ENCODE measurements around a stretch of chr20.

GRCh38 chr20:52103346-52104512 lies 87.8 kb downstream of the ZFP64 start:
- RAMPAGE, long total RNA = no peak
- RRBS, 2 experiments = no CpG with 5 or more reads among the region's 52 CpGs
CAGE:
- cytosol, long polyA minus RNA = no peak
- cytosol, long polyA plus RNA = no peak
- long polyA plus RNA = no peak
- nucleolus, long total RNA = no peak
- nucleus, long polyA plus RNA = no peak
- nucleus, long total RNA = no peak

DNA sequence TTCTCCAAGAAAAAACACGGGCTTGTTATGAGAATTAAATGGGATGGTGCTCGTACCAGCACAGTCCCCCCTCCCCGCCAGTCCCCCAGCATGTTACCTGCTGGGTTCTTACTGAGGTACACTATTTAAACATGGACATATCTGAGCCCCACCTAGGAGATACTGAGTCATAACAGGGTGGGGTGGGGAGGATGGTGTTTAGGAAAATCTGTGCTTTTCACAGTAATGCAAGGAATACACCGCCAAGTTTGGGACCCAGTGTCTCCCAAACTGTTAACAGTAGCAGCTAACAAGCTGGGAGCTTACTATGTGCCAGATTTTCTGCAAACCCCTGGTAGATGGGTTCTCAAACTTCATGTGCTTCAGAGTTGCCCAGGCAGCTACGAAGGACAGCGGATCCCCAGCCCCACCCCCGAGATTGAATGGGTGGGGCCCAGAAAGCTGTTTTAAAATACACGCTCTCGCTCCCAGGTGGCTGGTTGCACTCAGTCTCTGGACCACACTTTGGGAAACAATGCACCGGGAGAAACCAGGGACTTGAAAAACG lies 1.0 kb downstream of the ZFP64 start:
- RAMPAGE, long total RNA = no peak
- RRBS, 2 experiments = no CpG with 5 or more reads among the region's 11 CpGs
CAGE:
- cytosol, long polyA minus RNA = no peak
- cytosol, long polyA plus RNA = no peak
- long polyA plus RNA = no peak
- nucleolus, long total RNA = no peak
- nucleus, long polyA plus RNA = no peak
- nucleus, long total RNA = no peak

GRCh38 chr20:53000926-53001213 lies 28.7 kb downstream of the TSHZ2 start:
- RAMPAGE, long total RNA = no peak
- RRBS, 2 experiments = no CpG with 5 or more reads among the region's 4 CpGs
CAGE:
- cytosol, long polyA minus RNA = no peak
- cytosol, long polyA plus RNA = no peak
- long polyA plus RNA = no peak
- nucleolus, long total RNA = no peak
- nucleus, long polyA plus RNA = no peak
- nucleus, long total RNA = no peak

DNA sequence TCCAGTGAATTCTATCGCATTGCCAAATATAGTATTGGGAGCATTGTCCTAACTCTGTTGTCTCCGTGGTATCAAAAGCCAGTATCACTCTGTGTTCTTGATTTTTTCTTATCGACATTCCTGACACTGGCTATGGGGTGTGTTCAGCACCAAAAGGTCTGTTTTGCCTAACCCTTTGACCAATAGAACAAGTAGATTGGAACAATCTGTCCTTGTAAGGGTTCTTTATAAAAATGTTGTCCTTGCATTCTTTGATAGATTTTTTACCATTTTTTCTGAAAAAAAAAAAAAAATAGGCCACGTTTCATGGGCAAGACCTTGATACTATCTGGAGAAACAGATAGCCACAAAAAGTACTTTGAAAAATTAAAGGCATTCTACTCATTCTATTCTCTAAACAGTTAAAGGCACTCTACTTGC lies 161.5 kb downstream of the TSHZ2 start:
- RAMPAGE, long total RNA = no peak
- RRBS, 2 experiments = no CpG with 5 or more reads among the region's 4 CpGs
CAGE:
- cytosol, long polyA minus RNA = no peak
- cytosol, long polyA plus RNA = no peak
- long polyA plus RNA = no peak
- nucleolus, long total RNA = no peak
- nucleus, long polyA plus RNA = no peak
- nucleus, long total RNA = no peak

- RAMPAGE, long total RNA = no peak
- RRBS, 2 experiments = no CpG with 5 or more reads among the region's 3 CpGs
CAGE:
- cytosol, long polyA minus RNA = no peak
- cytosol, long polyA plus RNA = no peak
- long polyA plus RNA = no peak
- nucleolus, long total RNA = no peak
- nucleus, long polyA plus RNA = no peak
- nucleus, long total RNA = no peak
Measured at GRCh38 chr20:53163397-53164007, 191.3 kb downstream of the TSHZ2 start.

GRCh38 chr20:53383660-53384443 lies 209.8 kb downstream of the ZNF217 start:
- RAMPAGE, long total RNA = no peak
- RRBS, 2 experiments = 100% methylated on average over 1 of the region's 15 CpGs; no CpG with 5 or more reads in 1 of the 2 experiments
CAGE:
- cytosol, long polyA minus RNA = no peak
- cytosol, long polyA plus RNA = no peak
- long polyA plus RNA = no peak
- nucleolus, long total RNA = no peak
- nucleus, long polyA plus RNA = no peak
- nucleus, long total RNA = no peak

DNA sequence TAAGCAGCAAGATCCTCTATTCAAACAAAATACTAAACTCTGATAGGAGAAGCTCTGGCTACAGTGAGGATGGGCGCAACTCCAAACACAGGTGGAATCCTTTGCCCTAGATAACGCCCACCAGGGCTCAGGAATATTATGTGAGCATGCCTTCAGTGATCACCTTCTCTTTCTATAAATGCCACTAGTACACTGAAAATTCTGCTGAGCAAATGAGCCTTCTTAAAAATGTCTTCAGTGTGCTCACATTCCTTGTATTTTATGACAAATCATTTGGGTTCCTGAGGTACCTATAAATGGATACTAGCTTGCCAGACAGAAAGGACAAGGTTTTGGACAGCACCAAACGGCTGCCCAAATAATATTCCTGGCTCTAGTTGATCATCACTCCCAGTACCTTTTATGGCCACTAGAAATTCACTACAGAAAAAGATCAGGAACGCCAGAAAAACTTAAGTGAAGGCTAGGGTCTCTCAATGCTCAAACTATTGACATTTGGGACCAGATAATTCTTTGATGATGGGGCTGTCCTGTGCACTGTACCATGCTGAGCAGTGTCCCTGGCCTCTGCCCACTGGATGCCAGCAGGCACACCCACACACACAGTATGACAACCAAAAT lies 13.1 kb downstream of the ZNF217 start:
- RAMPAGE, long total RNA = no peak
- RRBS, 2 experiments = no CpG with 5 or more reads among the region's 4 CpGs
CAGE:
- cytosol, long polyA minus RNA = no peak
- cytosol, long polyA plus RNA = no peak
- long polyA plus RNA = no peak
- nucleolus, long total RNA = no peak
- nucleus, long polyA plus RNA = no peak
- nucleus, long total RNA = no peak

GRCh38 chr20:53590899-53591150 lies 2.8 kb downstream of the ZNF217 start:
- RAMPAGE, long total RNA = no peak
CAGE:
- cytosol, long polyA minus RNA = no peak
- cytosol, long polyA plus RNA = no peak
- long polyA plus RNA = no peak
- nucleolus, long total RNA = no peak
- nucleus, long polyA plus RNA = no peak
- nucleus, long total RNA = no peak

DNA sequence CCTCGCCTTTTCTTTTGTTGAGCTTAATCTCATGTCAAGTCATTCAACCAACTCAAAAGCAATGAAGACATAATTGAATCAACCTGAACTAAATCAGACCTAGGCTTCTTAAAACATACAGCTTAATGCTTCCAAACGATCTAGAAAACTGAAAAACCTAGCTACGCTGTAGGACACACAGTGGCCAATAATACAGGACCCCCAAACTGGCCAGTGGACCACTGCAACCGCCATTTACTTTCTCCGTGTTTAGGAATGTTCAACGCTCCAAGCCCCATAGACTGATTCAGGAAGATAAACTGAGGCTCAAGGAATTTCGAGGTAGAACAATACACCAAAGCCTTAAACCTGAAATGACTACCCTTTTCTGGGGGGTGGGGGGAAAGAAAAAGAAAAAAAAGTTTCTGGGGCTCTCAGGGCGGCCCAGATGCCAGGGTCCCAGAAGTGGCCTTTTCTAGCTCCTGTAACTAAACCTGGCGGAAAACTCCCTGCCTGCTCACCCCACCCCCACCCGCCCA lies 1.6 kb downstream of the ZNF217 start:
- RAMPAGE, long total RNA = no peak
- RRBS, 2 experiments = no CpG with 5 or more reads among the region's 10 CpGs
CAGE:
- cytosol, long polyA minus RNA = no peak
- cytosol, long polyA plus RNA = no peak
- long polyA plus RNA = no peak
- nucleolus, long total RNA = no peak
- nucleus, long polyA plus RNA = no peak
- nucleus, long total RNA = no peak

DNA sequence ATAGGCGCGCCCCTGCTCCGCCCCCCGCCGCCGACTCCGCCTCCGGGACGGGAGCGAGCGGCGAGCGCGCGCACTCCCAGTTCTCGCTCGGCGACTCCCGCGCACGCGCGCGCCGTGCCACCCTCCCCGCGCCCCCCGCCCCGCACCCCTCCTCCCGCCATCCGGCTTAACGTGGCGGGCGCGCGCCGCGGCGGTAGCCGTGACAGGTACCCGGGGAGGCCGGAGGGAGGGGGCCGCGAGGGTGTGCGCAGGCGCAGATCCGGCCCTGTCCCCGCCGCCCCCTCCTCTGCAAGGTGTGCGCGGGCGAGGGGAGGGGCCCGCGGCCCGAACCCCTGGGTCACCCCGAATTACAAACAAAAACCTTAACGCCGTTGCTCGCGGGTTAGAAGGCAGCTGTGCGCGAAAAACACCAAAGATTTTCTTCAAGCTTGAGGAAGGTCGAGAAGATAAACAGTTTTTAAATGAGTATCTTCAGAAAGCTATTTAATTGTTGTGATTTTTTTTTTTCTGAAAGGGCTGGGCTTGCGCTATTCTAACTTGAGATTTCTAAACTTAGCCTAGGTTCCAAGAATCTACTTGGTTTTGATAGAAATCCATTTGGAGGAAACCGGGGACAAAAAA lies 891 bp upstream of the ZNF217 start:
- RAMPAGE, long total RNA = no peak
- RRBS, 2 experiments = under 1 to 1% methylated on average over 5 of the region's 65 CpGs
CAGE:
- cytosol, long polyA minus RNA = no peak
- cytosol, long polyA plus RNA = no peak
- long polyA plus RNA = no peak
- nucleolus, long total RNA = no peak
- nucleus, long polyA plus RNA = no peak
- nucleus, long total RNA = no peak

DNA sequence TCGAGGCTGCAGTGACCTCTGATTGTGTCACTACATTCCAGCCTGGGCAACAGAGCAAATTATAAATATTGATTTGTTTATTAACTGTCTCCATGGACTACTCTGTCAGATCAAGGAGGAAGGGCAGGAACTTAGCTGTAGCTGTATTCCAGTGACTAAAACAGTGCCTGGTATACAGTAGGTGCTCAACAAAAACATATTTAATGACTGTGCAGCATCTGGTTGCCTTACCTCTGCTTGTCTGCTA lies 117.7 kb upstream of the ZNF217 start:
- RAMPAGE, long total RNA = no peak
- RRBS, 2 experiments = no CpG with 5 or more reads among the region's 1 CpG
CAGE:
- cytosol, long polyA minus RNA = no peak
- cytosol, long polyA plus RNA = no peak
- long polyA plus RNA = no peak
- nucleolus, long total RNA = no peak
- nucleus, long polyA plus RNA = no peak
- nucleus, long total RNA = no peak

GRCh38 chr20:53739866-53740875 lies 146.5 kb upstream of the ZNF217 start:
- RAMPAGE, long total RNA = no peak
- RRBS, 2 experiments = no CpG with 5 or more reads among the region's 15 CpGs
CAGE:
- cytosol, long polyA minus RNA = no peak
- cytosol, long polyA plus RNA = no peak
- long polyA plus RNA = no peak
- nucleolus, long total RNA = start-site peak on the plus strand at chr20:53740555-53740608, 13 reads
- nucleus, long polyA plus RNA = no peak
- nucleus, long total RNA = no peak

- RAMPAGE, long total RNA = no peak
- RRBS, 2 experiments = no CpG with 5 or more reads among the region's 4 CpGs
CAGE:
- cytosol, long polyA minus RNA = no peak
- cytosol, long polyA plus RNA = no peak
- long polyA plus RNA = no peak
- nucleolus, long total RNA = no peak
- nucleus, long polyA plus RNA = no peak
- nucleus, long total RNA = no peak
Measured at GRCh38 chr20:53786130-53786574, 192.5 kb upstream of the ZNF217 start.

- RAMPAGE, long total RNA = no peak
- RRBS, 2 experiments = no CpG with 5 or more reads among the region's 10 CpGs
CAGE:
- cytosol, long polyA minus RNA = no peak
- cytosol, long polyA plus RNA = no peak
- long polyA plus RNA = no peak
- nucleolus, long total RNA = no peak
- nucleus, long polyA plus RNA = no peak
- nucleus, long total RNA = no peak
Measured at GRCh38 chr20:53801503-53801914, 207.9 kb upstream of the ZNF217 start.

DNA sequence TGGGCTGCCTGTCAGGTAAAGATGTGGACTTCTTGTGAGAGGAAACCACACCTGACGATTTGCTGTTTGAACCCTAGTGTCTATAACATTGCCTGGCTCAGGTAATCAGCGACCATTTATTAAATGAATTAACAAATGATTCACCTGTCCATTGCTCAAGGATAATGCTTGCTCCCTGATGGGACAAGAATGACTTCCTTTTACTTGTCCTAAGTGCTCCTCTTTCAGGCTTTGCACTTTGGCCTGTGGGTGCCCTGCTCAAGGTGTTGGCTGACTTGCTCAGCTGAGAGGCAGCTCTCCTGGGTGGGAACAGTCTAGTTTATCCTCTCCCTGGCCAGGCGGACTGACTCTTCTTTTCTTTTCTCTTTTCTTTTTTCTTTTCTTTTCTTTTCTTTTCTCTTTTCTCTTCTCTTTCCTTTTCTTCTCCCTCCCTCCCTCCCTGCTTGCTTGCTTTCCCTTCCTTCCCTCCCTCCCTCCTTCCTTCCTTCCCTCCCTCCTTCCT lies 233.1 kb downstream of the BCAS1 start:
- RAMPAGE, long total RNA = no peak
- RRBS, 2 experiments = no CpG with 5 or more reads among the region's 3 CpGs
CAGE:
- cytosol, long polyA minus RNA = no peak
- cytosol, long polyA plus RNA = no peak
- long polyA plus RNA = no peak
- nucleolus, long total RNA = no peak
- nucleus, long polyA plus RNA = no peak
- nucleus, long total RNA = no peak

DNA sequence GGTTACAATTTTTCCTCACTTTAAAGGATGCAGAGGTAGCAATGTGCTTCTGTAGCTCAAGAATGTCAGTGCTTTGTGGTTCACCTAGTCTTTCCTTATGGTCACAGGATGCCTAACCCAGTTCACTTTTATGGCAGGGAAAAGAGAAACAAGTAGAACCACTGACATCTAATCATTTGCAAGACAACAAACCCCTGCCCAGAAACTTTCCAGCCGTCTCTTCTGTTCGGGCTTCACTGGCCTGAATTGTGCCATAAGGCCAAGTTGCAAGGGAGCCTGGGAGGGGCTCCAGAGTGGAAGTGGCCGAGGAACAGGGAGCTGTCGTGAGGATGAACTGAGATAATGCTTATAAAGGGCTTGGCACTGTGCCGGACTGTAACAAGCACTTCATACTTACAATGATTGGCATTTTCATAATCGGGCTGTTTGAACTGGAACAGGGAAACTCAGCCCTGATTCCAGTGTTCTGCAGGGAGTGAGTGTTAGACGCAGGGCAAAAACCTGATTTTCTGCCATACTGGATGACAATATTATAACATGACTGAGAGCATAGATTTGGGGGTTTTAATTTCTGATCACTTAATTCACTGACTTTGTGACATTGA lies 212.6 kb downstream of the BCAS1 start:
- RAMPAGE, long total RNA = no peak
- RRBS, 2 experiments = no CpG with 5 or more reads among the region's 7 CpGs
CAGE:
- cytosol, long polyA minus RNA = no peak
- cytosol, long polyA plus RNA = no peak
- long polyA plus RNA = no peak
- nucleolus, long total RNA = no peak
- nucleus, long polyA plus RNA = no peak
- nucleus, long total RNA = no peak

GRCh38 chr20:53903506-53904131 lies 166.8 kb downstream of the BCAS1 start:
- RAMPAGE, long total RNA = no peak
- RRBS, 2 experiments = no CpG with 5 or more reads among the region's 5 CpGs
CAGE:
- cytosol, long polyA minus RNA = no peak
- cytosol, long polyA plus RNA = no peak
- long polyA plus RNA = no peak
- nucleolus, long total RNA = no peak
- nucleus, long polyA plus RNA = no peak
- nucleus, long total RNA = no peak

DNA sequence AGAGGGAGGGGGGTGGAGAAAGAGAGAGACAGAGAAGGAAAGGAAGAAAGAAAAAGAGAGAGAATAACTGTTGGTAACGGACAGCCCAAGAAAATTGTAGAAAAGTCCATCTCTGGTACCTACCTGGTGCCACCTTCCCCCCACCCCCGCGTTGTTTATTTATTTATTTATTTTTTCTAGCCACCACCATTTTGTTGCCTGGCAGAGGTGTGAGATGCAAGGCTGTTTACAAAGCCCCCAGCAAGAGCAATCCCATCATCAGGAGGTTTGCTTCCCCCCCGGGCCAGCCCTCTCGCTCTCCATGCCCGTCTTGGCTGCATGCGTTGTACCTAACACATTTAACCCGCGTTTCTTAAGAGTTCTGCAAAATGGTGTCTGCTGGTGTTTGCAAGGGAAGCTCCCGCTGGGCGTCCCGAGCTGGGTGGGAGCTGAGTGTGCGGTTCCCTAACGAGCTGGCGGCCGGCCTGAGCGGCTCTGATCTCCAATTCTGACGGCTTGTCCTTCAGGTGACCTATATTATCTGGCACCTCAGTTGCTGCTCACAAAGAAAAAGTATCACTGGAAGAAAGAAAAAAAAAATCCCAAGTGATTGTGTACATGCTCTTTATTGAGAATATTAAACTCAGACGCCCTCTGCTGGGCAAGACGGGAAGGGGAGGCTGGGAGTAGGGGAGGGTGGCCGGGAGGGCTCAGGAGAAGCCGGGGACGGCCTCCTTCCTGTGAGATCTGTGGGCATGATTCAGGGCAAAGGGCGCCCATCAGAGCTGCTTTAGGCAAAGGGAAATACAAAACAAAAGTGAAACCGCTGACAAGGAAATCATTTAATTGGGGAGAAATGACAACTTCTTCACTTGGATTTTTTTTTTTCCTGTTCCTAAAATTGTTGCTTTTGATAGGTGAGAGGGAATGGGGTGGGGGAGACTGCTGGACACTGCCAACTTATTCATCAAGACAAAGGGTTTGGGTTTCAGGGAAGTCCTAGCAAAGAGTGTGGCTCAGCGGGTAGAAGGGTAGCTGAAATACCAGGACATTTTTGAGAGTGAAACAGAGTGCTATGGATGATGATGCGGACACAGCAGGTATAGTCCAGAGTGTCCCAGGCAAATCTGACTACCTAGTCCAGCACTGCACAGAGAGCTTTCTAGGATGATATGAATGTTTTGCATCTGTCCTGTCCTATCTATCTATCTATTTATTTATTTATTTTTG lies 154.7 kb downstream of the BCAS1 start:
- RAMPAGE, long total RNA = no peak
- RRBS, 2 experiments = no CpG with 5 or more reads among the region's 27 CpGs
CAGE:
- cytosol, long polyA minus RNA = no peak
- cytosol, long polyA plus RNA = no peak
- long polyA plus RNA = no peak
- nucleolus, long total RNA = no peak
- nucleus, long polyA plus RNA = no peak
- nucleus, long total RNA = no peak

DNA sequence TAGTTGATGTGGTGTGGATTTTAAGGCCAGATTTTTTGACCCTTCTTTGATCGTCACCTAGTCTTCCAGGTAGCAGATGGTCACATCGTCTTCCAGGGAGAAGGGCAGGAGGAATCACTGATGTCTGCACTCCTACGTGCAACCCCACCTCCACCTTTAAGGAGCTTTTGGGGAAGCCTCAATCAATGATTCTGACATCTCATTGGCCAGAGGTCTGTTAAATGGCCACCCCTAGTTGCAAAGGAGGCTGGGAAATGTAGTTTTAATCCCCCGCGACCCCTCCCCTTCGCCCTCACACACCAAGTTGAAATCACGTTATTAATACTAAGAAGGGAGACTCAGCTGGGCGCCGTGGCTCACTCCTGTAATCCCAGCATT lies 151.5 kb downstream of the BCAS1 start:
- RAMPAGE, long total RNA = no peak
- RRBS, 2 experiments = no CpG with 5 or more reads among the region's 9 CpGs
CAGE:
- cytosol, long polyA minus RNA = no peak
- cytosol, long polyA plus RNA = no peak
- long polyA plus RNA = no peak
- nucleolus, long total RNA = no peak
- nucleus, long polyA plus RNA = no peak
- nucleus, long total RNA = no peak

DNA sequence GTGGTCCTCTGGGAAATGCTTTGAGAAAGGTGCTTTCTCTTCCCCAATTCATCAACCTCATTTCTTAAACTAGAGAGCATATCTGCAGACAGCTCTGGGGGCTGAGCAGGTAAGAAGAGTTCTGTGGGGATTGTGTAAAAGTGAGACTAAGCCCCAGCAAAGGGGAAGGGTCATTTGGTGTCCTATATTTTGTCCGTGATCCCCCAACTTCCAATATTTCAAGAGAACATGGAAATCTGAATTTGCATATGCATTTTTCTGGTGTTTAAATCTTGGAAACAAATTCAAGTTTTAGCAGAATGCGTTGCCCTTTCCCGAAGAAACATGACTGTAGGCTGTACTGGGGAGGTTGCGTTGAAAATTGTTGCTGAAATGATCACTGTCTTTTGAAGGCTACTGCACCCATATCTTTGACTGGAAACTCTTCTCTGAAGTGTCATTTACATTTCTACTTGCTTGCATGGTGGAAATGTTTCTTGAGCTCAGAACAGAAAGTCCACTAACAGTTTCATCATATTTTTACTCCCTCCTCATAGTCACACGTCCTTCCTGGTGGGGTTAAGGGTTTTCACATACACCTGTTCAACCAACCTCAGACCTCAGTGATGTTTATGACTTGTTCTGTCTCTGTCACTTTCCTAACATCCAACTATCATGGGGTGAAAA lies 140.3 kb downstream of the BCAS1 start:
- RAMPAGE, long total RNA = no peak
- RRBS, 2 experiments = no CpG with 5 or more reads among the region's 5 CpGs
CAGE:
- cytosol, long polyA minus RNA = no peak
- cytosol, long polyA plus RNA = no peak
- long polyA plus RNA = no peak
- nucleolus, long total RNA = no peak
- nucleus, long polyA plus RNA = no peak
- nucleus, long total RNA = no peak

Measured in GM12878 (cell line).